ENCODE measurements around a stretch of chr7.

- RAMPAGE, long total RNA: no peak
- RRBS: no CpG with 5 or more reads among the region's 6 CpGs
PRO-cap:
- standard: no peak
- CoPRO, capped RNA only, 2 experiments: no peak in any of the 2 experiments
- CoPRO, capped and uncapped RNA, 2 experiments: no peak in any of the 2 experiments
- CoPRO, uncapped RNA only, 2 experiments: no peak in any of the 2 experiments
CAGE:
- cytosol, long polyA plus RNA: no peak
- long polyA plus RNA: no peak
- nucleolus, long total RNA: no peak
- nucleus, long polyA plus RNA: no peak
Observed at GRCh38 chr7:50695111-50695742, 87.5 kb downstream of the GRB10 start.

- RAMPAGE, long total RNA: no peak
- RRBS: no CpG with 5 or more reads among the region's 4 CpGs
PRO-cap:
- standard: no peak
- CoPRO, capped RNA only, 2 experiments: no peak in any of the 2 experiments
- CoPRO, capped and uncapped RNA, 2 experiments: no peak in any of the 2 experiments
- CoPRO, uncapped RNA only, 2 experiments: no peak in any of the 2 experiments
CAGE:
- cytosol, long polyA plus RNA: no peak
- long polyA plus RNA: no peak
- nucleolus, long total RNA: no peak
- nucleus, long polyA plus RNA: no peak
Observed at GRCh38 chr7:50697646-50698251, 84.9 kb downstream of the GRB10 start.

GRCh38 chr7:51263546-51264196, 52.9 kb downstream of the COBL start:
- RAMPAGE, long total RNA: no peak
- RRBS: no CpG with 5 or more reads among the region's 4 CpGs
PRO-cap:
- standard: no peak
- CoPRO, capped RNA only, 2 experiments: no peak in any of the 2 experiments
- CoPRO, capped and uncapped RNA, 2 experiments: no peak in any of the 2 experiments
- CoPRO, uncapped RNA only, 2 experiments: no peak in any of the 2 experiments
CAGE:
- cytosol, long polyA plus RNA: no peak
- long polyA plus RNA: no peak
- nucleolus, long total RNA: no peak
- nucleus, long polyA plus RNA: no peak

DNA sequence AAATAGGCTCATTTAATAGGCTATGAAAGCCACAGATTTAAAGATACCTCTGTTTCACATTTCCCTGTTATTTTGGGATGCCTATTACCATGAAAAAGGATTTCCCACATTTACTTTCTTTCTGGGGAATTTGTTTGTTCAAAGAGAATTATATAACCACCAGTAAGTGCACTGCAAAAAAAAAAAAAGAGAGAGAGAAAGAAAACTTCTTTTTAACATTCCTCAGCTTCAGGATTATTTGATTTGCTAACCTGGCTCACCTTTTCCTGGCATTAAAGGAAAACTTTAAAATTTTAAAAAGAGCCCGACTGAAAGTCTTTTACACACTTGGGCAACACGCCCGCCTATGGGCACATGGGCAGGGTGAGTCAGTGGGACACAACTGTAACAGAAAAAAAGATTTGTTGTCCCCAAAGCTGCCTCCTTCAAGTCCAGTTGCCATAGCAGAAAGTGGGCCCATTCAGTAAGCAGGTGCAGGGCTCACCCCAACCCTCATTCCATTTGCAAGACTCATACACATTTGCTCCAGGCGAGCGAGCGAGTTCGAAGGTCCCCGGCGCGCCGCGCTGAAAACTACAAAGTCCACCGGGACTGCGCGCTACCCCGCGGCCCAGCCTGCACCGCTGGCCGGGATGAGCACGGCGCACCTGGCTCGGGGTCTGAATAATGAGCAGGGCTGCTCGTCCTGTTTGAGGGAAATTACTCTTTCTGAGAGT, 1.4 kb downstream of the COBL start:
- RAMPAGE, long total RNA: no peak
- RRBS: 89% methylated on average over 7 of the region's 23 CpGs
PRO-cap:
- standard: no peak
- CoPRO, capped RNA only, 2 experiments: no peak in any of the 2 experiments
- CoPRO, capped and uncapped RNA, 2 experiments: no peak in any of the 2 experiments
- CoPRO, uncapped RNA only, 2 experiments: no peak in any of the 2 experiments
CAGE:
- cytosol, long polyA plus RNA: no peak
- long polyA plus RNA: no peak
- nucleolus, long total RNA: no peak
- nucleus, long polyA plus RNA: no peak

GRCh38 chr7:54544658-54545513, 2.7 kb downstream of the VSTM2A start:
- RAMPAGE, long total RNA: no peak
- RRBS: 3% methylated on average over 19 of the region's 43 CpGs
PRO-cap:
- standard: no peak
- CoPRO, capped RNA only, 2 experiments: no peak in any of the 2 experiments
- CoPRO, capped and uncapped RNA, 2 experiments: no peak in any of the 2 experiments
- CoPRO, uncapped RNA only, 2 experiments: no peak in any of the 2 experiments
CAGE:
- cytosol, long polyA plus RNA: no peak
- long polyA plus RNA: no peak
- nucleolus, long total RNA: no peak
- nucleus, long polyA plus RNA: no peak

- RAMPAGE, long total RNA: no peak
- RRBS: no CpG with 5 or more reads among the region's 5 CpGs
PRO-cap:
- standard: no peak
- CoPRO, capped RNA only, 2 experiments: no peak in any of the 2 experiments
- CoPRO, capped and uncapped RNA, 2 experiments: no peak in any of the 2 experiments
- CoPRO, uncapped RNA only, 2 experiments: no peak in any of the 2 experiments
CAGE:
- cytosol, long polyA plus RNA: no peak
- long polyA plus RNA: no peak
- nucleolus, long total RNA: no peak
- nucleus, long polyA plus RNA: no peak
Observed at GRCh38 chr7:54746821-54747456, 12.1 kb downstream of the SEC61G start.

DNA sequence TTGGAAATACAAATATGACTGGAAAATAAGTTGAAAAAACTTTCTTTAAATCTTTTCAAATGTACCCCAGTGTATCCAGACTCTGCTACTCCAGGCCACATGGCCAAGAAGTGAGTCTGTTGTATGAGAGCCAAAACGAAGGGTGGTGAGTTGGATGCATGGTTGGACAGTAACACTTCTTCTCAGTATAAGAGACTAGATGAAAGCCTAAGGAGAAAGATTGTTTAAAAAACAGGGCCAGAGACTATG, 122.7 kb upstream of the SEC61G start:
- RAMPAGE, long total RNA: no peak
- RRBS: no CpG with 5 or more reads among the region's 1 CpG
PRO-cap:
- standard: no peak
- CoPRO, capped RNA only, 2 experiments: no peak in any of the 2 experiments
- CoPRO, capped and uncapped RNA, 2 experiments: no peak in any of the 2 experiments
- CoPRO, uncapped RNA only, 2 experiments: no peak in any of the 2 experiments
CAGE:
- cytosol, long polyA plus RNA: no peak
- long polyA plus RNA: no peak
- nucleolus, long total RNA: no peak
- nucleus, long polyA plus RNA: no peak

GRCh38 chr7:54967203-54967655, 51.6 kb upstream of the EGFR start:
- RAMPAGE, long total RNA: no peak
- RRBS: no CpG with 5 or more reads among the region's 7 CpGs
PRO-cap:
- standard: no peak
- CoPRO, capped RNA only, 2 experiments: no peak in any of the 2 experiments
- CoPRO, capped and uncapped RNA, 2 experiments: no peak in any of the 2 experiments
- CoPRO, uncapped RNA only, 2 experiments: no peak in any of the 2 experiments
CAGE:
- cytosol, long polyA plus RNA: no peak
- long polyA plus RNA: no peak
- nucleolus, long total RNA: no peak
- nucleus, long polyA plus RNA: no peak

- RAMPAGE, long total RNA: no peak
- RRBS: no CpG with 5 or more reads among the region's 13 CpGs
PRO-cap:
- standard: no peak
- CoPRO, capped RNA only, 2 experiments: no peak in any of the 2 experiments
- CoPRO, capped and uncapped RNA, 2 experiments: no peak in any of the 2 experiments
- CoPRO, uncapped RNA only, 2 experiments: no peak in any of the 2 experiments
CAGE:
- cytosol, long polyA plus RNA: no peak
- long polyA plus RNA: no peak
- nucleolus, long total RNA: no peak
- nucleus, long polyA plus RNA: no peak
Observed at GRCh38 chr7:55078430-55078758, 59.6 kb downstream of the EGFR start.

- RAMPAGE, long total RNA: no peak
- RRBS: 21% methylated on average over 4 of the region's 8 CpGs
PRO-cap:
- standard: no peak
- CoPRO, capped RNA only, 2 experiments: no peak in any of the 2 experiments
- CoPRO, capped and uncapped RNA, 2 experiments: no peak in any of the 2 experiments
- CoPRO, uncapped RNA only, 2 experiments: no peak in any of the 2 experiments
CAGE:
- cytosol, long polyA plus RNA: no peak
- long polyA plus RNA: no peak
- nucleolus, long total RNA: no peak
- nucleus, long polyA plus RNA: no peak
Observed at GRCh38 chr7:55152317-55152768, 133.5 kb downstream of the EGFR start.

DNA sequence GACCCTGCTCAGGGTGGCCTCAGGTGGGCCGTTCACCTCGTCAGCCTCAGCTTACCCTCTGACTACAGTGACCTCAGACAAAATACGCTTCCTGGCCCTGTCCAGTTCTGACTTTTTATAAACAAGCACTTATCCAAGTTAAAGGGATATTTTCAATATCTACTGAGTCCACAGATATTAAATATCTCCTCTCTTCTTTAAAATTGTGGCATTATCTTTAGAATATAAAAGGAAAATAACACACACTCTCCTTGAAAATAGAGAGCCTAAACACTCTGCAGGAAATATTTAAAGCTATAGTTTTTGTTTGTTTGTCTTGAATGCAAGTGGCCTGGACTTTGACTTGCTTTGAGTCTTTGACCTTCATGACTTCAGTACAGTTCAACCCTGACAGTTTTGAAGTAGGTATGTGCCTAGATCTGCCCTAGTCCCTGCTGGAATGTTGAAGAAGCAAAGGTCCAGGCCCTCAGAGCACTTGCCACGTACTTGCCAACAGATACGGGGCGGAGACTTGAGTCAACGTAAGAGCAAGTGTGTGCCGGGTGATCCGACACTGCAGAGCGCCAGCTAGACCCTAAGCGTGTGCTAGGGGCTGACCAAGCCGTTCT, 159.8 kb downstream of the EGFR start:
- RAMPAGE, long total RNA: no peak
- RRBS: no CpG with 5 or more reads among the region's 12 CpGs
PRO-cap:
- standard: no peak
- CoPRO, capped RNA only, 2 experiments: no peak in any of the 2 experiments
- CoPRO, capped and uncapped RNA, 2 experiments: no peak in any of the 2 experiments
- CoPRO, uncapped RNA only, 2 experiments: no peak in any of the 2 experiments
CAGE:
- cytosol, long polyA plus RNA: no peak
- long polyA plus RNA: no peak
- nucleolus, long total RNA: no peak
- nucleus, long polyA plus RNA: no peak

DNA sequence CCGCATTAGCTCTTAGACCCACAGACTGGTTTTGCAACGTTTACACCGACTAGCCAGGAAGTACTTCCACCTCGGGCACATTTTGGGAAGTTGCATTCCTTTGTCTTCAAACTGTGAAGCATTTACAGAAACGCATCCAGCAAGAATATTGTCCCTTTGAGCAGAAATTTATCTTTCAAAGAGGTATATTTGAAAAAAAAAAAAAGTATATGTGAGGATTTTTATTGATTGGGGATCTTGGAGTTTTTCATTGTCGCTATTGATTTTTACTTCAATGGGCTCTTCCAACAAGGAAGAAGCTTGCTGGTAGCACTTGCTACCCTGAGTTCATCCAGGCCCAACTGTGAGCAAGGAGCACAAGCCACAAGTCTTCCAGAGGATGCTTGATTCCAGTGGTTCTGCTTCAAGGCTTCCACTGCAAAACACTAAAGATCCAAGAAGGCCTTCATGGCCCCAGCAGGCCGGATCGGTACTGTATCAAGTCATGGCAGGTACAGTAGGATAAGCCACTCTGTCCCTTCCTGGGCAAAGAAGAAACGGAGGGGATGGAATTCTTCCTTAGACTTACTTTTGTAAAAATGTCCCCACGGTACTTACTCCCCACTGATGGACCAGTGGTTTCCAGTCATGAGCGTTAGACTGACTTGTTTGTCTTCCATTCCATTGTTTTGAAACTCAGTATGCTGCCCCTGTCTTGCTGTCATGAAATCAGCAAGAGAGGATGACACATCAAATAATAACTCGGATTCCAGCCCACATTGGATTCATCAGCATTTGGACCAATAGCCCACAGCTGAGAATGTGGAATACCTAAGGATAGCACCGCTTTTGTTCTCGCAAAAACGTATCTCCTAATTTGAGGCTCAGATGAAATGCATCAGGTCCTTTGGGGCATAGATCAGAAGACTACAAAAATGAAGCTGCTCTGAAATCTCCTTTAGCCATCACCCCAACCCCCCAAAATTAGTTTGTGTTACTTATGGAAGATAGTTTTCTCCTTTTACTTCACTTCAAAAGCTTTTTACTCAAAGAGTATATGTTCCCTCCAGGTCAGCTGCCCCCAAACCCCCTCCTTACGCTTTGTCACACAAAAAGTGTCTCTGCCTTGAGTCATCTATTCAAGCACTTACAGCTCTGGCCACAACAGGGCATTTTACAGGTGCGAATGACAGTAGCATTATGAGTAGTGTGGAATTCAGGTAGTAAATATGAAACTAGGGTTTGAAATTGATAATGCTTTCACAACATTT, 159.0 kb upstream of the LANCL2 start:
- RAMPAGE, long total RNA: no peak
- RRBS: no CpG with 5 or more reads among the region's 17 CpGs
PRO-cap:
- standard: no peak
- CoPRO, capped RNA only, 2 experiments: no peak in any of the 2 experiments
- CoPRO, capped and uncapped RNA, 2 experiments: no peak in any of the 2 experiments
- CoPRO, uncapped RNA only, 2 experiments: no peak in any of the 2 experiments
CAGE:
- cytosol, long polyA plus RNA: no peak
- long polyA plus RNA: no peak
- nucleolus, long total RNA: no peak
- nucleus, long polyA plus RNA: no peak

- RAMPAGE, long total RNA: no peak
- RRBS: no CpG with 5 or more reads among the region's 17 CpGs
PRO-cap:
- standard: no peak
- CoPRO, capped RNA only, 2 experiments: no peak in any of the 2 experiments
- CoPRO, capped and uncapped RNA, 2 experiments: no peak in any of the 2 experiments
- CoPRO, uncapped RNA only, 2 experiments: no peak in any of the 2 experiments
CAGE:
- cytosol, long polyA plus RNA: no peak
- long polyA plus RNA: no peak
- nucleolus, long total RNA: no peak
- nucleus, long polyA plus RNA: no peak
Observed at GRCh38 chr7:55427792-55428683, 62.9 kb downstream of the LANCL2 start.

GRCh38 chr7:55484323-55484956, 87.9 kb downstream of the VOPP1 start:
- RAMPAGE, long total RNA: no peak
- RRBS: no CpG with 5 or more reads among the region's 12 CpGs
PRO-cap:
- standard: no peak
- CoPRO, capped RNA only, 2 experiments: no peak in any of the 2 experiments
- CoPRO, capped and uncapped RNA, 2 experiments: no peak in any of the 2 experiments
- CoPRO, uncapped RNA only, 2 experiments: no peak in any of the 2 experiments
CAGE:
- cytosol, long polyA plus RNA: no peak
- long polyA plus RNA: no peak
- nucleolus, long total RNA: no peak
- nucleus, long polyA plus RNA: no peak

GRCh38 chr7:55539426-55539904, 32.8 kb downstream of the VOPP1 start:
- RAMPAGE, long total RNA: no peak
- RRBS: no CpG with 5 or more reads among the region's 7 CpGs
PRO-cap:
- standard: no peak
- CoPRO, capped RNA only, 2 experiments: no peak in any of the 2 experiments
- CoPRO, capped and uncapped RNA, 2 experiments: no peak in any of the 2 experiments
- CoPRO, uncapped RNA only, 2 experiments: no peak in any of the 2 experiments
CAGE:
- cytosol, long polyA plus RNA: no peak
- long polyA plus RNA: no peak
- nucleolus, long total RNA: no peak
- nucleus, long polyA plus RNA: no peak

DNA sequence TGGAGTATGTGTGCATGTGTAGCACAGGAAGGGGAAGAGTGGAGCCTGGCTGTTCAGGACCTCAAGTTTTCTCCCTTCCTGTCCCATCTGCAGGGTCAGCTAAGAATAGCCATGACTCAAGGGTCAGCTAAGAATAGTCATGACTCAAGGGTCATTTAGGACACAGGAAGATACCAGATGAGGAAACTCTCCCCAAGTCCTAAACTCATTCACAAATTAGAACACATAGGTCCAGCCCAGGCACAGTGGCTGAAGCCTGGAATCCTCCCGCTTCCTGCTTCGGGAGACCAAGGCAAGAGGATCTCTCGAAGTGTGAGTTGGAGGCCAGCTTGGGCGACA, 21.3 kb upstream of the VOPP1 start:
- RAMPAGE, long total RNA: no peak
- RRBS: no CpG with 5 or more reads among the region's 4 CpGs
PRO-cap:
- standard: no peak
- CoPRO, capped RNA only, 2 experiments: no peak in any of the 2 experiments
- CoPRO, capped and uncapped RNA, 2 experiments: no peak in any of the 2 experiments
- CoPRO, uncapped RNA only, 2 experiments: no peak in any of the 2 experiments
CAGE:
- cytosol, long polyA plus RNA: no peak
- long polyA plus RNA: no peak
- nucleolus, long total RNA: no peak
- nucleus, long polyA plus RNA: no peak

- RAMPAGE, long total RNA: no peak
- RRBS: no CpG with 5 or more reads among the region's 4 CpGs
PRO-cap:
- standard: no peak
- CoPRO, capped RNA only, 2 experiments: no peak in any of the 2 experiments
- CoPRO, capped and uncapped RNA, 2 experiments: no peak in any of the 2 experiments
- CoPRO, uncapped RNA only, 2 experiments: no peak in any of the 2 experiments
CAGE:
- cytosol, long polyA plus RNA: no peak
- long polyA plus RNA: no peak
- nucleolus, long total RNA: no peak
- nucleus, long polyA plus RNA: no peak
Observed at GRCh38 chr7:56017075-56017539, 34.1 kb downstream of the PSPH start.

GRCh38 chr7:56483136-56483714, 367.0 kb upstream of the NUPR2 start:
- RAMPAGE, long total RNA: no peak
- RRBS: no CpG with 5 or more reads among the region's 26 CpGs
PRO-cap:
- standard: no peak
- CoPRO, capped RNA only, 2 experiments: no peak in any of the 2 experiments
- CoPRO, capped and uncapped RNA, 2 experiments: no peak in any of the 2 experiments
- CoPRO, uncapped RNA only, 2 experiments: no peak in any of the 2 experiments
CAGE:
- cytosol, long polyA plus RNA: no peak
- long polyA plus RNA: no peak
- nucleolus, long total RNA: no peak
- nucleus, long polyA plus RNA: no peak